Epithelial cell of proximal tubule (primary cell): ENCODE measurements around a stretch of chr7.

DNA sequence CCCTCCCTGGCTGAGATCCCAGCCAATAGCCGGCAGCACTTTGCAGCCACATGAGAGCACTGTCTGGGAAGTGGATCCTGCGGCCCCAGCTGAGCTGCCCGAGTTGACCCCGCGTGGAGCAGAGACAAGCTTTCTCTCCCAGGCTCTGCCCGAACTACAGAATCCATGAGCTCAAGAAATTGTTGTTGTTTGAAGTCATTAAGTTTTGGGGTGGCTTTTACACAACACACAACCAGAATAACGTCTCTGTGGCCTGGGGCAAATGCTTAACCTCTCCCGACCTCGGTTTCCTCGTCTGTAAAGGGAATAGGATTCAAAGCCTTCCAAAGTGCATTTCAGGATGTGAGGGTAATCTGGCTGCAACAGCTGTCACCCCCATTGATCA lies 44.9 kb downstream of the CARD11 start:
- RAMPAGE, long total RNA, result no peak
- RRBS, result no CpG with 5 or more reads among the region's 10 CpGs

DNA sequence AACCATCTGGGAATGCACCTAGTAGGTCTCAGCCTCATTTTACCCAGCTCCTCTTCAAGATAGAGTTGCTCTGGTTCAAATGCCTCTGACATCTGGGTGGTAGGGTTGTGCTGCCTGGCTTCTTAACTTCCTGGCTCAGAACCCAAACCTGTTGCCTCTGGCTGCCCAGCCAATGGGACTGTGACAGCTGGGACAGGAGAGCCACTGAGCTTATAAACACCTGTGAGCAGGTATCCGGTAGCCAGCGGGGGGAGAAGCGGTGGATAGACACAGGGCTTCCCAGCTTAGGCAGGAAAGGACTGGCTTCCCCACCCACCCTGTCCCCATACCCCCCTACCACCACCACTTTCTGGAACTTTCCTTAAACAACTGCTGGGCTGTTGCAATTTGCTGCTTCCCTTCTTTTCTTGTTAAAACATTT lies 115.8 kb upstream of the CARD11 start:
- RAMPAGE, long total RNA, result no peak
- RRBS, result no CpG with 5 or more reads among the region's 3 CpGs

DNA sequence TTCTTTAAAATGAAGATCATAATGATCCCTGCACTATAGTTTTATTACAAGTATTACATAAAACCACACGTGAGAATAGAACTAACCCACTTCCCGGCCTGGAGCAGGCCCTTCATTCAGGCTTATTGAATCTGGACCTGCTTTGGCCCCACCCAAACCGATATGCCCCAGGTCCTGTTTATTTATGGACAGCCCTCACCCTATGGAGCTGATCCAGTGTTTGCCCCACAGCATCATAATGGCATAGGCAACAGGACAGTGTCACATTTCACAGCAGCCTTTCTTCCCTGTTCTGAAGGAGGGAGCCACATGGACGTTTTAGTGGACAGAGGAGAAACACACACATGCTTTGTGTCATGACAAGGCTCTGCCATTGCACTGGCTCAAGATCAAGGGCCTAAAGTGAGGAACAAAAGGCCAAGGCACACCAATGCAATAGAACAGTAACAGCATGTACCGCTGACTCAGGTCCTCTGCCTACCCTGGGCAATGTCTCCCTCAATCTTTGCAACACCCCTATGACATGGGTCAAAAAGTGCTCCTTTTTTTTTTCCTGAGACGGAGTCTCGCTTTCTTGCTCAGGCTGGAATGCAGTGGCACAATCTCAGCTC lies 57.9 kb upstream of the SDK1 start:
- RAMPAGE, long total RNA, result no peak
- RRBS, result no CpG with 5 or more reads among the region's 7 CpGs

DNA sequence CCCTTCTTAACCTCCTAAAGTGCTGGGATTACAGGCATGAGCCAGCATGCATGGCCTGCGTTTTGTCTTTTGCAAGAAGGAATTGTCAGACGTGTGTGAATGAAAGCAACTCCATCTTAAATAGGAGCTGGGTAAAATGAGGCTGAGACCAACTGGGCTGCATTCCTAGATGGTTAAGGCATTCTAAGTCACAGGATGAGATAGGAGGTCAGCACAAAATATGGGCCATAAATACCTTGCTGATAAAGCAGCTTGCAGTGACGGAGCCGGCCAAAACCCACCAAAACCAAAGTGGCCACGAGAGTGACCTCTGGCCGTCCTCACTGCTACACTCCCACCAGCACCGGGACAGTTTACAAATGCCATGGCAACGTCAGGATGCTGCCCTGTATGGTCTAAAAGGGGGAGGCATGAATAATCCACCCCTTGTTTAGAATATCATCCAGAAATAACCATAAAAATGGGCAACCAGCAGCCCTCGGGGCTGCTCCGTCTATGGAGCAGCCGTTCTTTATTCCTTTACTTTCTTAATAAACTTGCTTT lies 41.2 kb upstream of the SDK1 start:
- RAMPAGE, long total RNA, result no peak
- RRBS, result 14% methylated on average over 2 of the region's 11 CpGs

- RAMPAGE, long total RNA, result no peak
- RRBS, result no CpG with 5 or more reads among the region's 6 CpGs
Measured at GRCh38 chr7:3388587-3389223, 87.7 kb downstream of the SDK1 start.

DNA sequence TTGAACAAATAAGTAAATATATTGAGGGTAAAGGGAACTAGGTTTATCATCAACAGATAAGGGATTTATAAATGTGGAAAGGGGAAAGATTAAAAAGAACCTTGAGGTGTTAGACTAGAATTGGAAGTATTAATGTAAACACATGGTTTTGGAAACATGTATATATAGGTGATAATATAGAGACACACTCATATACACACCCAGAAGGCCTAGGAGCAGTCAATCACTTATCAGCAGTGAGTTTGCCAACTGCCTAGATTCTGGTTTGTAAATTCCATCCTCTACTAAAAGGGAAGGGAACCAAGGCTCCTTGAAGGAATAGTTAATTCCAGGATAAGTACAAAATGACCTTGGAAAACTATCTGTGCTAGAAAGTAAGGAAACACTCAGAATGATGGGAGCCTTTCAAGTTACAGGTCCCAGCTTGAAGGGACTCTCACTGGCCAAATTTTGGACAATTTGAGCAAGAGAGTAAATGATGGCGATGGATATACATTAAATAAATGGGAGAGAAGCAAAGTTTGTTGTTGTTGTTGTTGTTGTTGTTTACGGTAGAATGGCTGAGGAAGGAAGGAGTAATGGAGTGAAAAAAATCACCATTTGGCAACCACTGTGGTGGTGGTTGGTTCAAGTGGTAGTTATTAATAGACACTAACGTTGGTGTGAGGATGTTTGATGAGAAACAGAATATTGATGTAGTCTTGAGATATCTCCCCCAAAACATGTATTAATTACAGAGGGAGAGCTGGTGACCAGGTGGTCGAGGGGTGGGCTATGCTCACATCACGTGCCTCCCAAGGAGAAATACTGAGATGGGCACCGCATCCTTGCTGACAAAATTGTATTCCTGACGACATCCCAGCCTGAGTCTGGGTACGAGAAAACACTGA lies 228.2 kb downstream of the SDK1 start:
- RAMPAGE, long total RNA, result no peak
- RRBS, result no CpG with 5 or more reads among the region's 8 CpGs

DNA sequence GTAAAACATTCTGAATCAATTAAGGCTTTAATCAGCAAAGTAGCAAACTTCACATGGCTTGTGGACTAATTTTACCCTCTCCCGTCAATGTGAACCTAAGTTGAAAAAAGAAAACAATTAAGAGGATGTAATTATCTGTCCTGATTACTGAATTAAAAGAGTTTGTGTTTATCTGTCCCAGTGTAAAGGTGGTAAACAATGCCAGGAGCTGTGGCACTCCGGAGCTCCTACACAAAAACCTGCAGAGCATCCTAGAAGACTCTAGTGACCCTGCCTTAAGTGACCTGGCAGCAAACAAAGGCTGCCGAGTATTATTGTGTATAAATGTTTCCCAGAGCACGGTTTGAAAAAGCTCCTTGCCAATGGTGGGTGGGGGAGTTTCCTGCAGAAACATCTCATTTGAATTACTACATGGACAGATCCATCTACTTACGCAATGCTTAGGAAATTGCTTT lies 560.7 kb downstream of the SDK1 start:
- RAMPAGE, long total RNA, result no peak
- RRBS, result no CpG with 5 or more reads among the region's 5 CpGs

DNA sequence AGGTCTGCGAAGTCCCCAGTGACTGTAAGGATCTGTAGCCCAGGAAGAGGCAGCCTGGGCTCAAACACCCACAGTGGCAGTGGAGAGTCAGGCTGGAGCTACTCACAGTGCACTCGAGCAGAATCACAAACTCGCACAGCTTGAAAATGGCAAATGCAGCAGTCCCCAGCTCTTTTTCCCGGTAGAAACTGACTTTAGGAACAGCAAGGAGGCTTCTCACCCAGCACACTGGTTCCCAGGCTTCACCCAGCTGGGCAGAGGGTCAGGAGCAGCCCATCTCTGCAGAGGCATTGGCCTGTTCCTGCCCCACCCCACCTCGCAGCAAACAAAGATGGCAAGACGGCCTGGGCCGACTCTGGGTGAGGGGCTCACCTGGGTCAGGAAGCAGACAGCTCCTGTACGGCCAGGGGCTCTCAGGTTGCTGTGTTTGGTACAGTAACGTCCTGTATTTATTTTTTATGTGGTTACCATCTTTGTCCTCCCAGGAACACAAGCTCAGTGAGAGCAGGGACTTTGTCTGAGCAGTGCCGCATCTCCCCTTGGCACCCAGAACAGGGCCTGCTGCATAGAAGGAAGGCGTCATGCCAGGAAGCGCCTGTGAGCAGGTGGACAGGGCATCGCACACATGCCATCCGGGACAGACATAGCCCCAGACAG lies 585.1 kb upstream of the FOXK1 start:
- RAMPAGE, long total RNA, result no peak
- RRBS, result no CpG with 5 or more reads among the region's 14 CpGs

- RAMPAGE, long total RNA, result no peak
- RRBS, result no CpG with 5 or more reads among the region's 8 CpGs
Measured at GRCh38 chr7:4642576-4642929, 39.5 kb upstream of the FOXK1 start.

GRCh38 chr7:4777874-4778722 lies 2.7 kb downstream of the AP5Z1 start:
- RAMPAGE, long total RNA, result no peak
- RRBS, result no CpG with 5 or more reads among the region's 24 CpGs

GRCh38 chr7:4819361-4819932 lies 42.4 kb downstream of the PAPOLB start:
- RAMPAGE, long total RNA, result no peak
- RRBS, result 81% methylated on average over 11 of the region's 27 CpGs

- RAMPAGE, long total RNA, result no peak
- RRBS, result no CpG with 5 or more reads among the region's 2 CpGs
Measured at GRCh38 chr7:4858132-4858559, 3.7 kb downstream of the PAPOLB start.

DNA sequence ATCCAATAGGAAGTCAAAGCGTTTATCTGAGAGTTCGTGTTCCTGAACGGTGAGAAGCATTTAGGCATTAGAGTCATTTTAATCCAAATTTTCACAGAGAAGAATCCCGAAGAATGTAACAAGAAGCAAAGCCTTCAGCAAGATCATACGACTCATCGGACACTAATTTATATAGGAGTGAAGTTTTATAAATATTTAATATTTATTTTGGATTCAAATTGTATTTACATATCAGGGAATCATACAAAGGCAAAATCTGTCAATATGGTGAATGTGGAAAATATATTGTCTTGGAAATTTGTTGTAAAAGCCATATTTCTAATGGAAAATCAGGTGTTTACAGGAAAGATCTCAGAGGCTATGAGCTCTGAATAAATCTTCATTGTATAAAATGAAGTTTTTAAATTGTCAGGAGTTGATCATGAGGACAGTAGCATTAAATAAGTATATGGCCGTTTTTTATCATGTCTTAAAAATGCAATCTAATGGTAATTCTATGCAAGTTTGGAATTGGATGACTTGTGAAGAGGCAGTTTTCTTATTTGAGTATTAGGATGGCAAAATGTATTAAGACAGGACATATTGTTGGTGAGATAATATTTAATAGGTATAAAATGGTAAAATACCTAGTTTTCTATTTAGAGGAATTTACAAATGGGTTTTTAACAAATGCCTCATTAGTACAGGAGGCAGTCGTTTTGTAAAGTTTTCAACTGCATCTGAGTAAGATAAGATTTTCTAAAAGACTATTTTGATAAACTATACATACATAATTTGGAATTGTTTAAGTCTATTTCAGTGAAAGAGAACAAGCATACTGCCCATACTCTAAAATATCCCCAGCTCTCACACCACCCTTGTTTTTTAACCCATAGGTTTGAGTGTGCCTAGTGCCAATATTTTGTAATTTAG lies 20.2 kb downstream of the RBAK start:
- RAMPAGE, long total RNA, result no peak
- RRBS, result no CpG with 5 or more reads among the region's 8 CpGs

DNA sequence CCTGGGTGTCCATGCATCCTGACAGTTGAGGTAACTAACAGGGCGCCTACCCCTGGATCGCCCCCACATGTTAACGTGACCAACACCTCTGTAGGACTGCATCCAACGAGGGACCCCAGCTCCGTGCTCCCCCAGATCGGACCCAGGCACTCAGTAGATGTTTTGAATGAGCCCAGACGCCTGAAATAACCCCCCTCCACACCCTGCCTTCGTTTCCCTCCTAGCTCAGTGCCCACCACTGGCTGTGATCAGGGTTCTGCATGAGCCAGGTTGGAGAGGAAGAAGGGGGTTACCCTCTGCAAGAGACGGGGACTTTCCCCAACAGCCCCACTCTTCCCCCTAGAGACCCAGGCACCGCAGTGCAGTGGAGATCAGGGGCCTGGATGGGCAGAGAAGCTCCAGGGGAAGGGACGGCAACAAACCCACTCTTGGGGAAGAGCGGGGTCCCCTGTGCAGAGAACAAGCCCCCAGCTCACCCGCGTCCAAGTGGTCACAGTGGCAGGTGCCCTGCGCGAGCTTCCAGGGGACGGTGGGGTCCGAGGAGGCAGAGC lies 46.2 kb upstream of the WIPI2 start:
- RAMPAGE, long total RNA, result no peak
- RRBS, result no CpG with 5 or more reads among the region's 18 CpGs

DNA sequence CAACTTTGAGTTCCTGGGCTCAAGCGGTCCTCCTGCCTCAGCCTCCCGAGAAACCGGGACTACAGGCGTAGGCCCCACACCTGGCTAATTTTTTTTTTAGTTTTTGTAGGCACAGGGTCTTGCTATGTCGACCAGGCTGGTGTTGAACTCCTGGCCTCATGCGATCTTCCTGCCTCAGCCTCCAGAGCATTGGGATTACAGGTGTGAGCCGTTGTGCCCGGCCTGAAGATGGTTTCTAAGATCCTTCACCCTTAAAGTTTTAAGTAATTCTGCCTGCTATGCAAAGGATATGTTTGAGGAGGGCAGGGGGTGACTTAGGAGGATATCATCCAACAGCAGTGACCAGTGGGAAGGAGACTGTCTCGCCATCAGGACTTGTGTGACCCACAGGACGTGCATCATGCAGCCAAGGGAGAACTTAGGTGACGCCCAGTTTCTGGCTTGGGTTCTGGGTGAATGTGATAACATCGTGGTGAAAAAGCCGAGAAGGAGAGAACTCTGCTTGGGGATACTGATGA lies 3.7 kb downstream of the WIPI2 start:
- RAMPAGE, long total RNA, result no peak
- RRBS, result no CpG with 5 or more reads among the region's 13 CpGs

GRCh38 chr7:5203072-5203464 lies 13.0 kb downstream of the WIPI2 start:
- RAMPAGE, long total RNA, result no peak
- RRBS, result no CpG with 5 or more reads among the region's 9 CpGs

DNA sequence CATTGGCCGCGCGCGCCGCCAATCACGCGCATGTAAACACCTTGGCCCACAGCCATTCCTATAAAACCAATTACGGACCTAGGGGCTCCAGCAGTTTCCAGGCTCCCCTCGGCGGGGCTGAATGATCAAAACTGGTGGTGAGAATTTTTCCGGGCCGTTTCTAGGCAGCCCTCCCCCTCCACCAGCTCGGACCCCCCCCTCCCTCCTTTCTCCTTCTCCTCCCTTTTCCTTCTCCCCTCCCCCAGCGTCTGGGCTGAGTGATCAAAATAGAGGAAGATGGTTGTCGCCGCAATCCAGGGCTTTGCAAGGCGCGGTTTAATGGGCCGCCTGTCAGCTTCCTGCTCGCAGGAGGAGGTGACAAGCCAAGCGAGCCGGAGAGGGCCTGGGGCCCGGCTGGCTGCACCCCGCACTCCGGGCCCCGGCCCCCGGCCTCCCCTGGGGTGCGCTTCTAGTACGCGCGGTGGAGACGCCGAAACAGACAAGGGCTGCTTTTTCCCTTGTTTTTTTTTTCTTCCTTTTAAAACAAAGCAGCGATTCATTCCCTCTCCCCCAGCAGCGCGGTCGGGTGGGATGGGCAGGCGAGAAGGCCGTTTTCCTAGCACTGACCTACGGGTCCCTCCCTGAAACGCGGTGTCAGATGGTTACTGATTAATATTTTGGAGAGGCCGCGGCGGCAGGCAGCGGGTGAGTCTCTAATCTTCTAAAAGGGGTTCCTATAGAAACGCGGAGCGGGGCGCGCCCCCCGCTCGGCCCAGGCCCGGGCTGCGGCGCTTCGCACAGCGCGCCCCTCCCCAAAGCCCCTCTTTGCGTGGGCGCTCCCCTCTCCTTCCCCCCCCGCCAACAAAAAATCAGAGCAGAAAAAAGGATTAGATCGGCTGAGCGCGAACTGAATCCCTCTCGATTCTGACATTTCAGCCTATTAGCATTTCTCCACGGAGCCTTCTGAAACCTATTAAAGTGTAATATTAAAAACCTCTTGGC lies 625 bp upstream of the TNRC18 start:
- RAMPAGE, long total RNA, result no peak
- RRBS, result no CpG with 5 or more reads among the region's 67 CpGs

- RAMPAGE, long total RNA, result no peak
- RRBS, result 100% methylated on average over 1 of the region's 7 CpGs
Measured at GRCh38 chr7:5432231-5432613, 8.6 kb upstream of the TNRC18 start.

GRCh38 chr7:5477886-5478769 lies 35.5 kb downstream of the FBXL18 start:
- RAMPAGE, long total RNA, result no peak
- RRBS, result 79% methylated on average over 3 of the region's 30 CpGs

DNA sequence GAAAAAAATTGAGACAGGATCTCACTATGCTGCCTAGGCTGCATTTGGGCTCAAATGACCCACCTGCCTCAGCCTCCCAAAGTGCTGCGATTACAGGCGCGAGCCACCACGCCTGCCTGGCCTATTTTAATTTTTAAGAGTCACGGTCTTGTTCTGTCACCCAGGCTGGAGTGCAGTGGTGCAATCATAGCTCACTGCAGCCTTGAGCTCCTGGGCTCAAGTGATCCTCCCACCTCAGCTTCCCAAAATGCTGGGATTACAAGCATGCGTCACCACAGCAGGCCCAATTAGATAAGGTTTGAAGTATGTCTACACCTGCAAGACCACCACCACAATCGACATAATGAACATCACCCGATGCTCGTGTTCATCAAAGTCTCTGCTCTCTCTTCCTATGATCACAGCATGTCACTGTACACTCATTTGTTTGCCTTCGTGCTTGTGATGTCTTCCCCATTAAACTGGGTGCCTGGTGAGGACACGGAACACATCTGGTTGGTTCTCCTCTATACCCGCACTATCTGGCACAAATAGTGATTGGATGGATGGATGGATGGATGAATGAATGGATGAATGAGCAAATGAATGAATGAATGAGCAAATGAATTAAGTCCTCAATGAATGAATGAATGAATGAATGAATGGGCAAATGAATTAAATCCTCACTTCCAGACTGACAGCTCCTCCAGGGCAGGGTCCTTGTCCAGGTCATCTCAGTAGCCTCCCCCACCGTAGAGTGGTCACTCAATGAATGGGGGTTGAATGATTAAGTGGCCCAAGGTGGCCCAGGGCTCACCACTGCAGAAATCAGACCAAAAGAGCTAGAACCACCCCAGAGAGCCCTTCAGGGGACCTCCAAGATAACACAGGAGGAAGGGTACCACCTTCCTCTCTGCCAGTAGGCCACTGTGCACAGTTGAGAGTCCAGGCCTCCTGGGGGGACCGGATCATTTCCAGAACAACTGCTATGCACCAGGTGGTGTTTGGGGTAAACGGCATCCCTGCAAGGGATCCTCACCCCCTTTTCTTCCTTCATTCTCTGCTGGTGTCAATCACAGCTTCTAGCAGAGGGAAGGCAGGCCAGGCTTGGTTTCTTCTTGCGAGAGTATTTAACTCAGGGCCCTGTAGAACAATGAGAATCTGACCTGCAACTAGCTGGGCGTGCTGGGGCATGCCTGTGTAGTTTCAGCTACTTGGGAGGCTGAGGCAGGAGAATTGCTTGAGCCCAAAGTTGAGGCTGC lies 4.9 kb downstream of the ACTB start:
- RAMPAGE, long total RNA, result no peak
- RRBS, result no CpG with 5 or more reads among the region's 17 CpGs